ENCODE data around the genes CSF3R and SNIP1.

GRCh38 chr1:36115027-36115694, 9.9 kb downstream of the COL8A2 start:
- PRO-cap, result no peak

DNA sequence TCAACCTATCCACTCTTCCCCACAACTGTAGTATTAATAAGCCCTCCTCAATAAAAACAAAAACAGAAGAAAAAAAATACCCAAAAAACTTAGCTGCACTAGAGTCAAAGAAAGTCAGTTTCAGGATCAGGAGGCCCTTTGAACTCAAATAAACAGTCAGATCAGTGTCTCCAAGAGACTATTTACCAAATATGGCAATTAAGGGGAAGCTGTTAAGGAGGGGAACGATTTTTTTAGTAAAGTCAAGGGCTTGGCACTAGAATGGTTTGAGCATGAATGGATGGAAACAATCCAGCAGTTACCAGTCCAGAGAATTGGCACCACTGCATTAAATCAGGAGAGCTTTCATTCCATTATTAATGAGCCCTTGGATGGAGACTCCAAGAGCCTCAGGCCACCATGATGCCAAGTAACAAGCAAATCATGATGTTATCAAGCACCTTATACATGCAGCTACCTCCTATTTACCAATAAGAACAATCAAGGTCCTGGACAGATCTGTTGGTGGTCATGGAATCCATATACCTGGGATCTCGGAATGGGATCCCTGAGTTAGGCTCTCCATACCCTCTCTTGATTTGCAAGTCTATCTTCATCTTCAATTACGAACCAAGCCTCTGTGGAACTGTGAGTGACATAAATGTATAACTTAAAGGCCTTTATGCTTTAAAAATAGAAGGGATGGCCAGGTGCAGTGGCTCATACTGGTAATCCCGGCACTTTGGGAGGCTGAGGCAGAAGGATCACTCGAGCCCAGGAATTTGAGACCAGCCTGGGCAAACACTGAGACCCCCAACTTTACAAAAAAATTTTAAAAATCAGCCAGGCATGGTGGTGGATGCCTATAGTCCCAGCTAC, 7.0 kb downstream of the TRAPPC3 start:
- PRO-cap, result no peak

- PRO-cap, result no peak
These were observed 19.9 kb upstream of the THRAP3 start for GRCh38 chr1:36204203-36204845.

DNA sequence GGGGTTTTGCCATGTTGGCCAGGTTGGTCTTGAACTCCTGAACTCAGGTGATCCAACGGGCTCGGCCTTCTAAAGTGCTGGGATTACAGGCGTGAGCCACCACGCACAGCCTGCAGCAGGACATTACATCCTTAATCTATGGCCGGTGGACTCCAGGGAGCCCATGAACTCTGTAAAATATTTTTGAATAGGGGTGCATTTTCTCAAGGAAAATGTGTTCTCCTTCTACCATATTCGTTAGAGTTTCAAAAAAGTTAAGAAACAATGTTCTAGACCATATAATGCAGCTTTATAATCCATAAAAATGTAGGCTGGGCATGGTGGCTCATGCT, 4.3 kb downstream of the THRAP3 start:
- PRO-cap, result no peak

DNA sequence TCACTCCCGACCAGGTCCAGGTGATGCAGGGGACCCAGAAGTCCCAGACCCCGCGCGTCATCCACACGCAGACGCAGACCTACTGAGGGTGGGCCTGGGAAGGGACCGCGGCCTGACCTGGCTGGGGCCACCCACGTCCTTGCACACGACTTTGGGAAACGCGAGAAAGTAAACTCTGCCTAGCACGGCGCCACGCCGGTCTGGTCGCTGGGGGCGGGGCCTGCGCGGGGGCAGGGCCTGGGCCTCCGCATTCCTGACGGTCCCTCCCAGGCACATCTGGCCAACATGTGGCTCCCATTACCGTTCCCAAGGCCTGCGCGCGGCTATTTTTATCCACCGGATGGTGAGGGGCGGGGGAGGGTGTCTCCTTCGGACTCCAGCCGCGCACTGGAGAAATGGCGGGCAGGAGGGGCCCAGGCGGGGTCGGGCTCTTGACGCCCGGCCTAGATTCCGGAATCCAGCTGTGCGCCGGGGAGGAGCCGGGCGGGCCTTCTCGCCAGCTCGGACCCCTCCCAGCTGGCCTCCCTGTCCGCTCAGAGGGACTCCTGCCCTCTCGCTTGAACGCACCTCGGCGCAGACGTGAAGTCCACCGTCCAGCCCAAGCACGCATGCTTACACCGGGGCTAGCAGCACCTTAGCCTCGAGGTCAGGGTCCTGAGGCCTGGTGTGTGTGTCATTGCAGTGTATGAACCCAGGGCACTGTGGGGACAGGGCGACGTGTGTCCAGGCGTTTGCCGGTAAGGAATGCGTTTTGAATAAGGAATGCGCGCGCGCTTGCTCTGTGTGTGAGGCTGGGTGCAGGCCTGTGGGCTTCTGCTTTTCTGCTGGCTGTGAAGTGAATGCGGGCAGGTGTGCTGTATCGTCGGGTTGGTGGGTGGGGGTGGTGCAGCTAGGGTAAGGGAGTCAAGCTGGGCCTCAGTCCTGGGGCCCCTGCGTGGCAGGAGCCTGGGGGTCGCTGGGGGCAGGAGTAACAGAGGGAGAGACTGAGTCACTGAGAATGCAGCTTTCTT, 2.1 kb downstream of the EVA1B start:
- PRO-cap, result bidirectional peak, plus-strand start at position 392 of the sequence, minus-strand start at position 278 of the sequence

DNA sequence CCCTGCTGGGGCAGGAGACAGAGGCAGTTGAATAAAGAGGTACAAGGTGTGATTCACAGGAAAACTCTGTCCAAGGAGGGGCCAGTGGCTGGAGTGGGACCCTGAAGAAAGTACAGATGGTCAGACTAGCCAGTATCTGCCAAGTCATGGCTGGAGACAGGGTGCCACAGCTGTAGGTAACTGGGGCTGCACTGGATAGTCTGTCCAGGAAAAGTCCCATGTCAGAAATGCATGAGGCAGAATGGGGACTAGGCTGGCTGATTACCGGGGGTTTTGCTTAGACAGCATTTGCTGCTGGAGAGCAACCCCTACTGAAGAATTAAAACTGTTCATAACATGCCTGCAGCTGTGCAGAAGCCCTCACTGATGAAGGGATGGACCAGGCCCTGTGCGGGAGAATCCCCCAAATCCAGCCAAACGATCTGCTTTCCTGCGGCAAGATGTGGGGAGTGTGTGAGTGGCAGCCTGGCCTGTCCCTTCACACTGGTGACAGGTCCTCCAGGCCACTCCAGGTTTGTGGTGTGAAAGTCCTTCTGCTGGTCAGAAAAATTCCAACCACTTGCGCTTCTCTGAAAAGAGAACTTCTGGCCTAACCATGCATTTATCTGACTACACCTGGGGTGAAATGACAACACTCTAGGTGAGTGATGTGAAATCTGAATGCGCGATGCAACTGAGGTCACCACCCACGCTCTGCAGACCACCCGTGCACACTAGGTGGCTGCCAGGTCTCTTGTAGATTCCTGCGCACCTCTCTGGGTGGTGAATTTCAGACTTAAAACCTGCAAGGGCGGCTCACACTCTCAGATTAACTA, 15.6 kb downstream of the STK40 start:
- PRO-cap, result no peak

- PRO-cap, result no peak
These were observed at the start of gene CSF3R for GRCh38 chr1:36482761-36483141. CSF3R (minus strand) TSS chr1:36482913.

DNA sequence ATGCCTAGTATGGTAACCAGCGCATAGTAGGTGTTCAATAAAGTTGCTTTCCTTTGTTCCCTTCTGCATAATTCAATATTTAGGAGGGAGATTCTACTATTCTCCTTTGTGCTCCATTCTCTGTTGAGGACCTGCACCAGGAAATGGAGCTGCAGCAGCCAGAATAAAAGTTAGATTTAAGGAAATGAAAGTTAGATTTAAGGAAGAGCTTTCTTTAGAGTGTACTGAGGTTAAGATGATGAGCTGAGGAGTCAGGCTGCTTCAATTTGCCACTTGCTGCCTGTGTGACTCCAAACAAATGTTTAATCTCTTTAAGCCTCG, 3.5 kb upstream of the CSF3R start:
- PRO-cap, result no peak

DNA sequence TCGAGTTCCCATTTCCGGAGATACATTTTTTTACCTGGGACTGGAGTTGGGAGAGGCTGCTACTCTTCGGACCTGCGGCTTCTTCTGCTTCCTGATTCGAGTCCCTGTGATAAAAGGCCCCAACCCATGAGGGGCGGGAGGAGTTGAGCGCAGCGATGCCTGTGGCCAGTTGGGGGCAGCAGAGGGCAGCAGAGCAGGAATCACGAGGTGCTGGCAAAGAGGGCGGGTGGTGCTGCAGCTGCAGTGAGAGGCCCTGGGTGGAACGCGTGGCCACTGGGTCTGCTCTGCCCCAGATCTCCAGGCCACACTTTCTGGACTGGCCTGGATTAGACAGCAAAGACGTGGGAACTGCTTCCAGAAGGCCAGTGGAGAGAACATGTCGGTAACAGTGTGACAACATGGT, 221.0 kb upstream of the CSF3R start:
- PRO-cap, result no peak

DNA sequence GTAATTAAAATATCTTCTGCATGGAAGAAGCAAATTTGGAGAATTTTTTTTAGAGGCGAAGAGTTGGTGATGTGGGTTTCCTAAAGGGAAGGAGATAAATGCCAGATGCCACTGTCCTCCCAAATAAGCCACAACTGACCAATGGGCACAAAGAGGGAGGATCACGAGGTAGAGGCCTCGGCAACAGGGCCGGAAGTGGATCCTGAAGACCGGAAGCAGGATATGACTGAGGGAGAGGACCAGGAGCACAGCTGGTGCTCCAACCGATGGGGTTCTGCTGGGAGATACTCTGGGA, 169.1 kb downstream of the GRIK3 start:
- PRO-cap, result no peak

DNA sequence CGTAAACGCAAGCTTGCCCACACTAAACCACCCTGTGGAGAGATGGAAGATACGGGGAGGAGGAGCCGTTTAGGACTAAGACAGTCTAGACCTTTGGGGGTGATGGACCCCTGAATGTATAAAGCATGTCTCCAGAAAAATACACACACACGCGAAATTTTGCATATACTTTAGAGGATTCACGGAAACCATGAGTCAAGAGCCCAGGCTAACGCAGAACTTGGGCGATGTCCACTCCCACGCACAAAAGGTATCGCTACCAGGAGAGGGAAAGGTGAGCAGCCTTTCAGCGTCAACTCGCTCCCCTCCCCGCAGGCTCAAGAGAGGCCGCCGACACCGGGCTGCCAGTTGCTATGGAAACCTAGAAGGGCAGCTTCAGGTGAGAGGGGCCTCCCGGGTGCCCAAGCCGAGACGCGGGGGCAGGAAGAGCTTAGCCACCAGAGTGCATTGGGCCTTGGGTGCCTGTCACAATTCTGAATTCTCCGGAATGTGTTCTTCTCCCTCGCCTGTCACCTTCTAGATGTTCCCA, 877 bp downstream of the MEAF6 start:
- PRO-cap, result no peak

DNA sequence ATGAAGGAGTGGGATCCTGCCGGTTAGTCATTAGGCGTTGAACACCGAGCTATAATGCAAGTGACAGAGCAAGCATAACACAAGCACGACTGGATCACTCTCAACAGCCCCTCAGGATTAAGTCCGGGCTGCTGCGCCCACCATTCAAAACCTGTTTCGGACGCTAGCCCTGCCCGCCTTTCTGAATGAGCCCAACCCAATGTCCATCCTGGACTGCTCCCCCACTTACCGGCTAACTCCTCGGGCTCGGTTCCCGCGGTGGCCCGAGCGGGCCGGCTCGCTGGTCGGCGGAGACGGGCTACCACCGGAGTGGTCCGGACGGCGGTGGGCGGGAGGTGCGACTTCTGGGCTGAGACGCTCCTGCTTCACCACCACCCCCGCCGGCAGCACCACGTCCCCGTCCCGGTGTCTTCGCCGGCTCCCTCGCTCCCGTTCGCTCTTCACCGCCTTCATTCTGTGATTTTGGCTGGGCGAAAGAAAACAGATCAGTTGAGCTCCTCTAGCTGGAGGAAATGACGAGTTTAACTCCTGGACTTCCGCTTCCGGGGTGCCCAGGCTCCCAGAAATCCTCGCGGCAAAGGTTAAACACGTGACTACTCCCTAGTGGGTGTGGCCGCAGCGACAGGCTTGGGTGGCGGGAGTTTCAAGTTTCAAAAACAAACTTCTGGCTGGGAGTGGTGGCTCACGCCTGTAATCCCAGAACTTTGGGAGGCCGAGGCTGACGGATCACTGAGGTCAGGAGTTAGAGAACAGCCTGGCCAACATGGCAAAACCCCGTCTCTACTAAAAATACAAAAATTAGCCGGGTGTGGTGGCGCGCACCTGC, at the start of gene SNIP1:
Gene SNIP1, minus strand, starts transcription at position 517 of the 826 bp plus-strand sequence.
- PRO-cap, result no peak

DNA sequence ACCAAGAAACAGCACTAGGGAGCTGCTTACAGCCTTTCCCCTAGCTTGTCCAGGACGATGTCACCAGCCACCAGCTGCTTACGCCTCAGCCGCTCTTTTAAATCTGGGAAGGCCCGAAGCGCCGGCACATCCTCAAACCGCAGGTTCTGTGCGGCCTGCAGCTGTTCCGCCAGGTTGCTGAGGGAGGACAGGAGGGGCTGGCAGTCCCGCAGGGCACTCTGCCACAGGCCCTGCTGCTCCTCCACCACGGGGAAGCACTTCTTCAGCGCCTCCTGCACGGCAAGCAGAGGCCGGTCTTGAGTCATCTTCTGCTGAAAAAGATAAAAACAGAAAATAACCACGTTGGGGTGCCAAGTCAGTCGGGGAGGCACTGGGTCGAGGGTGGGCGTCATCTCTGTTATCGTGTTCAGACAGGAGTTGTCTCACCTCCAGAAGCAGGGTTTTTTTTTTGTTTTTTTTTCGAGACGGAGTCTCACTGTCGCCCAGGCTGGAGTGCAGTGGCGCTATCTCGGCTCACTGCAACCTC, 690 bp downstream of the C1orf109 start:
- PRO-cap, result no peak

DNA sequence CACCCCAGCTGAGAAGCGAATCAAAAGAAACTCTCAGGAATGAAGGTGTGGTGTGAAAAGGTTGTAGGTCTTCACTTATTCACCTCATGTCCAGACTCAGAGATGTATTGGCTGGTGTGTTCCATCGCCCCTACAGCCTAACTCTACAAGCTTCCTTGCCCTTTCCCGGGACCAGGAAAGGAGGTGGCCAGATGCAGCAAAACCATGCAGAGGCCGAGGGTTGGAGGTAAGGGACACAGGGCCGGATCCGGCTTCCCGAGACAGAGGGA, 12.8 kb downstream of the EPHA10 start:
- PRO-cap, result no peak

- PRO-cap, result no peak
These were observed 19.3 kb downstream of the MTF1 start for GRCh38 chr1:37840139-37840441.

GRCh38 chr1:37930182-37931066, 16.4 kb downstream of the INPP5B start:
- PRO-cap, result no peak

DNA sequence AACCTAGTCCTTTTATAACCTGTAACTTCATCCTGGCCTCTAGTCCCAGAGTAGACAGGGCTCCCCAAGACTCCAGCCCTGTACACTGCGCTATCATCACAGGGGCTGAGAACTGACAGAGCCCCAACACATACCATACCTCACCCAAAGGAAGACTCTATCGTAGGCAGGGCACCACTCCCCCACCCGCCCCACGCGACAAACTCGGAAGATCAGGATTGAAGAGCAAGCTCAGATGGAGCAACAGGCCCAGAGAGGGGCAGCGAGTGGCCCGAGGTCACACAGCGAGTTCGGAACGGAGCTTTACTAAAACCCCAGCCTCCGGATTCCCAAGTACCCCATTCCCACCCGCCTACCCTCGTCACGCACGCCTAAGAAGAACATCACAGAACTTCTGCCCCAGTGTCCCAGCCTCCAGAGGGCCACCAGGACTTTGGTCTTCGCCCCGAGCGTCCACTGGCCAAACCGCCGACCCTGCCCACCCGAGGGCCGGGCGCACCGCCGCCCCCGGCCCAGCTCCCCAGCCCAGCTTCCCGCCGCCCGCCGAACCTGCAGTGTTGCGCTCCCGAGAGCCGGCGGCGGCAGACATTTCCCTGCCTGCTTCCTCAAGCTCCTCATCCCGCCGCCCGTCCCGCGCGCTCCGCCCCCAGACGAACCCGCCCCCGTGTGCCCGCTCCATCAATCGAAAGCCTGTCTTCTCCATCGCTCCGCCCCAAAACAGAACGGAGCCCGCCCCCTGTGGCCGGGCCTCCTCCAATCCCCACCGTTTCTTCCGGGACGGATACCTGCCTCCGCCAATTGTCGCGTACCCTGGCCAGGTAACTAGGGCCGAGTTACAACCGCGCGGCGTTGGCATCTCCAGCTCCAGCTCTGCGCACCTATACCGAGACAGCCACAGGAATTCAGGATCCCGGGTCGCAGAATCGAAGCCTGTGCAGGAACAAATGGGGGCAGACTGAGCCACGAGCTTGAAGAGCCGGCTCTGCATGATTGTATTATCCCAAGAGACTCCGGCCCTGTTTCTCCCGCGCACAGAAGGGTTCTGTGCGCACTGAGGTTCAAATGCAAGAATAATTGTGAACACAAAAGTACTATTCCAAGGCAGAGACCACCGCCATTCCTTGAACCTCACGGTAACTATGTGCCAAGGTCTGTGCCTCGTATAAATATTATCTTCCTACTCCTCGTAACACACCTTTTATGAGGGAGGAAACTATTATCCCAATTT, 15.3 kb downstream of the INPP5B start:
- PRO-cap, result unidirectional peak, minus-strand start at position 642 of the sequence

DNA sequence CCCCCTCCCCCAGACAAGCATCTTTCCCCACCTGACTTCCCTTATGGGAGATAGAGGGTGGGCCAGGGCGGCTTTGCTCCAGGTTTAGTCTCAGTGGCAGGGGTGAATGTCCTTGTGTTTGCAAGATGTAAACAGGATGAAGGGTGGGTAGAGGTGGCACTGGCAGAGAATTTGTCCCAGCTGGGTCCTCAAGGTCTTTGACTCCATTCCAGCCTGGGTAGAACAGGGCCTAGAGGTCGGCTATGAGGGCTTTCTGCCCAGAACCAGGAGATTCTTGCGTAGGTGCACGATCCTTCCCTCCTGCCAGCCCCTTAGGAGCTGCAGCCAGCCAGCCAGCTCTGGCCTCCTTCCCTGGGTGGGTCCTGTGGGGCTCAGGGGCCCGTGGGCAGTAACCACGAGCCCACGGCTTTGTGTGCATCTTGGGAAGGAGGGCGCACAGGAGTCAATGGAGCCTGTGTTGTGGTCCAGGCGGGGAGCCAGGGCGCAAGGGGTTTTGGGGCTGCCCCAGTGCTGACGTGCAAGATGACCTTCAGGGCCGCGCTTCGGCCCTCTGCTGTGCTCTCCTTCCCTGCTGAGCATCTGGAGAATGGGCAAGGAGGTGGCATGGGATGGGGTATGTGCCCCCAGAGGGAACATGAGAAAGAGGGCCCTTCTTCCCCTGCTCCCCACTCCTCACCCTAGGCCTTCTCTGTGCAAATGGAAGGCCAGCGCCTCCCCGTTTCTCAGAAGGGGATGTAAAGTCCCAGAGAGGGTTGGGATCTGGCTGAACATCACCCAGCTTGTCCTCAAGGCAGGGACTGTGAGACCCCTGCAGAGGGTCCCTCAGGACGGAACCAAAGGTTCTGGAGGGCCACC, 15.8 kb downstream of the POU3F1 start:
- PRO-cap, result no peak

- PRO-cap, result no peak
These were observed 196.7 kb upstream of the POU3F1 start for GRCh38 chr1:38243236-38243669.

DNA sequence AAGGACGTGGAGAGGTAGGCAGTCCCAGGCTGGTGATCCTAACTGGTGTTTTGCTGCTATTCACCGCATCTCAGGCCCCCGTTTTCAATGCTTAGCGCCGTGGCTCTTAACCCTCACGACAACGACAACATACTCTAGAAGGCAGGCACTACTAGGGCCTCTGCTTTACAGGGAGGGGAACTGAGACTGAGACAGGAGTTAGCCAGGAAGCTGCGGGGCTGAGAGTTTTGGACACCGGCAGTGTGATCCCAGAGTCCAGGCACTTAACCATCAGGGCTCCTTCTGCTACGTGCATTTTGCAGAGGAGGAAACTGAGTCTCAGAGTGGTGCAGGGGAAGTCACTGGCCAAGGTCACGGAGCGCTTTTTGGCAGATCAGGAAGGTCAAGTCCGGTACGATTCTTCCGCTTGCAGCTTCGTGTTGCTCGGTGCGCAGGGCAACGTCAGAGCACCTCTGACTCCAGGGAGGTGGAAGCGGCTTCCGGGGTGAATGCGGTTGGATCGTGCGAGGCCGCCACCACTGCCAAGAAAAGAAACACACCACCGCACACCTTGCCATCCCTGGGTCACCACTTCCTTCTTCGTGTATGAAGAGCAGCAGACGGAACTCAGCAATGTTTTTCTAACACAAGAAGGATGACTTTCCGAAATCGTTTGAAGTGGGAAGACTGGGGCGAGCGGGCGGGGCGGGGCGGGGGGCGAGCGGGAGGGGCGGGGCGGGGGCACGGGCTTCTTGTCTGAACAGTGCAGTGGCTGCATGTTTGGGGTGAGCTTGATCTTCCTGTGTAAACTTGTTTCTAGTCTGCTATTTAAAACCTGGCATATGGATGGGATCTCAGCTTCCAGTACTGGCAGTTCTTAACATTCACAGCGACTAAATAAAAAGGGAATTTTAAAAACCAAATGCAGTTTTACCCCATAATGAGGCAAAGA, 300.2 kb downstream of the RRAGC start:
- PRO-cap, result no peak